Peyer's patch (tissue), 4 donors: ENCODE data around the genes JAG2, NUDT14 and CRIP1.

DNA sequence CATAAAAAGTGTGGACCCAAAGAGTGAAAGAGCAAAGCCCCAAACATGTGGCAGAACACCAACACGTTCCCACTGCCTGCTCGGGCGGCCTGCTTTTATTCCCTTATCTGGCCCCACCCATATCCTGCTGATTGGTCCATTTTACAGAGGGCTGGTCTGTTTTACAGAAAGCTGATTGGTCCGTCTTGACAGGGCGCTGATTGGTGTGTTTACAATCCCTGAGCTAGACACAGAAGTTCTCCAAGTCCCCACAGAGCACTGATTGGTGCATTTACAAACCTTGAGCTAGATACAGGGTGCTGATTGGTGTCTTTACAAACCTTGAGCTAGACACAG, 2.2 kb upstream of the SIVA1 start:
- PRO-cap, result no peak
- RAMPAGE, long total RNA, 4 experiments, result no peak in any of the 4 experiments

DNA sequence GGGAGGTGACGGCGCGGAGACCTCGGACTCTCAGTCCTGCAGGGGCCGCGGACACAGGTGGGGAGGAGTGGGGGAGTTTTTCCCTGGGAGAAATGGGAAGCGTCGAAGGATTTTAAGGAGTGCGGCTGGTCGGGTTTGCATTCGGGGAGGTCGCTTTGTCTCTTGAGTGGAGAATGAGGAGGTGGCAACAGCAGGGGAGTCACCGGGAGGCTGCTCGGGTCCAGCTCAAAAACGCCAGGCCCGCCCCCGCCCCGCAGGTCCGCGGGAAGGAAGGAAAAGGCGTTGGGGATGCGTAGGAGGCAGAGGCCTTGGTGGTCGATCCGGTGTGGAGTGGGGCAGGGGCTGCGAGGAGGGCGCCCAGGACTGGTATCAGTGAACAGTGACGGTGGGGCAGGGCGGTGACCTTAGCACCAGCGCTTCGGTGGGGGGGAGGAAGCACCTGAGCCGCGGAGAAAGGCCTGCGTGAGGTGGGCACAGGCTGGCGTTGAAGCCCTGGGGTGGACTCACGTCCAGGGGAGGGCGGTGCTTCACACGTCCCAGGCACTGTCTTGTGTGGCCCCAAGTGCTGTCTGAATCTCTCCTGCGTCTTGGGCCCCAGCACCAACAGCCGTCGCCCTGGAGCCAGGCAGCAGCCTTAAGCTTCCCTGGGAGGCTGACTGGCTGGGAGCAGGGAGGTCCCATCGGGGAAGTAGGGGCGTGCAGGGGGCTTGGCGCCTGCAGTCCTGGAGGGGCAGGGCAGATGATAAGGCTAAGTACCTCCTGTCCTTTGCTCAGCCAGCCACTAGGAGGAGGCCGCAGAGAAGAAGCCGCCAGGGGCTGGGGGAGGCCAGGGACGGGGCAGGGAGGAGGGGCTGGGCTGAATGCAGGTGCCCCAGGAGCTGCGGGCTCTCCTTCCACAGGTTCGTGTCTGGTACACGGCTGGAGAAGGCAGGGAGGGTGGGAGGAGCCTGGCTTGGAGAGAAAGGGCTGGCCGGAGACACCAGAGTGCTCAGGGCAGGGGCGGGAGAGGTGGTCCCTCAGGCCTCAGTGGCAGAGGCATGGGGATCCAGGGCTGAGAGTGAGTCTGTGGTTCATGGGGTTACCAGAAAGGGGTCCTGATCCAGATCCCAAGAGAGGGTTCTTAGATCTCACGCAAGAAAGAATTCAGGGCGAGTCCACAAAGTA, 26.5 kb downstream of the ZBTB42 start:
- PRO-cap, result unidirectional peak, minus-strand start at position 371 of the sequence
- RAMPAGE, long total RNA, 4 experiments, result no peak in any of the 4 experiments

DNA sequence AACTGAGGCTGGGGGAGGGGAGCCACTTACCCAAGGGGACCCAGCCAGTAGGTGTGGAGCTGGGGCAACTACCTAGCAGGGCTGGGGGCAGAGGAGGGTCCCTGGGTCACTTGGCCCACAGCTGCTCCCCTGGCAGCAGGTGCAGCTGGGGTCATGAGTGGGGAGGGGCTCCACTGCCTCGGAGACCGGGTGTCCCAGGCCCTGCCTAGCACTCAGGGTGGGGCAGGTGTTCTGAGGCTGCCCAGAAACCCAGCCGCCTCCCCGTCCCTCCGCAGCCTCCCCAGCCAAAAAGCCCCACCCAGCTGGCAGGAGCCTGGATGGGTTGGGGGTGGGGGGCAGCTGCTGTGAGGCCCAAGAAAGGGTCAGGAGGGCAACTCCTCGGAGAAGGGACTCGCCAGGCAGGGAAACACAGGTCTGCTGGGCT, 11.2 kb downstream of the AHNAK2 start:
- PRO-cap, result no peak
- RAMPAGE, long total RNA, 4 experiments, result no peak in any of the 4 experiments

DNA sequence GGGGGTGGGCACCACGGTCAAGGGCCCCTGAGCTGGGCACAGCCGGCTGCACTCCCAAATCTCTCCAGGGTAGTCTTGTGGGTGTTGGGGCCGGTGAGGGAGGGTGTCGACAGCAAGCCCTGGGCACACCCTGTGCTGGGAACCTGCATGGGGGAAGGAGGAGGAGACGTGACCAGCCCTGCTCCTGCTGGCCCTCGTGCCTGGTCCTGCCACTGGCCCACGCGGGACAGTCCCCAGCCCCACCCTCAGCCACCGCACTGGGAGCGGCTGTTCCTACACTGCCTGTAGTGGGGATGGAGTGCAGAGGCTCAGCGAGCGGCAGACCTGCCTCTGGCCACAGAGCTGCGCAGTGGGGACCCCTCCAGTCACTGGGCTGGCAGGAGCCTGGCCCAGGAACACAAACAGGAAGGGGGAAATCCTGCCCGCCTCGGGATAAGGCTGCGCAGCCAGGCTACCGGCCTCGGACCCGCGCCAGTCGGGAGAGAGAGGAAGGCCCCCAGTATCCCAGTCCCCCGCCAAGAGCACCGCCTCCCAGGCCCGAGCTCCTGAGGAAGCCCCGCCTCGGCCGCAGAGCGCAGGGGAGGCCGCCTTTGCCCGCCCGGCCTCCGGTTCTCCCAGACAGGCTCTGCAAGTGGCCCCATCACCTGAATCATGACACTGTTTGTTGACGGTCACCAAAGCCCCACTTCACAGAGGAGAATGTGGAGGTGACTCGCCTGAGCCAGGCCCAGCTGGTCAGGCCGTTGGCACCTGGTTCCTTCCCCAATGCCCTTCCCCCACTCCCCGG, 10.6 kb downstream of the AHNAK2 start:
- PRO-cap, result unidirectional peak, plus-strand start at position 287 of the sequence; bidirectional peak, plus-strand start at position 570 of the sequence, minus-strand start at position 370 of the sequence
- RAMPAGE, long total RNA, 4 experiments, result no peak in any of the 4 experiments

DNA sequence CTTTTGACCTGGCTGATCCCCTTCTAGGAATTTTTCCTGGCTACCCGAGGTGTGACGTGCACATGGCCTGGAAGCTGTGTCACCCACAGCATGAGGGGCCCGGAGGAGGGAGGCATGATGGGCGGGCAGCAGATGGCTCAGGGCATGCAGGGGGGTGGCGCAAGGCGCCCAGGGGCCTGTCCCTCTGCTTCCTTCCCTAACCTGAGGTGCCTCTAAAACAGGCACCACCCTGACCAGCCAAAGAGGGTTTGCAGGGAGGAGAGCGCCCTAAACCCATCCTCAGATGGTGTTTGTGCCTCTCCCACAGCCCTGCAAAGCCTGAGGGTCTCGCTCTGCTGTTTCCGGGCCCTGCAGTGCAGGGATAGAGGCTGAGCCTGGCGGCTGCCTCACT, 6.6 kb downstream of the GPR132 start:
- PRO-cap, result no peak
- RAMPAGE, long total RNA, 4 experiments, result no peak in any of the 4 experiments

DNA sequence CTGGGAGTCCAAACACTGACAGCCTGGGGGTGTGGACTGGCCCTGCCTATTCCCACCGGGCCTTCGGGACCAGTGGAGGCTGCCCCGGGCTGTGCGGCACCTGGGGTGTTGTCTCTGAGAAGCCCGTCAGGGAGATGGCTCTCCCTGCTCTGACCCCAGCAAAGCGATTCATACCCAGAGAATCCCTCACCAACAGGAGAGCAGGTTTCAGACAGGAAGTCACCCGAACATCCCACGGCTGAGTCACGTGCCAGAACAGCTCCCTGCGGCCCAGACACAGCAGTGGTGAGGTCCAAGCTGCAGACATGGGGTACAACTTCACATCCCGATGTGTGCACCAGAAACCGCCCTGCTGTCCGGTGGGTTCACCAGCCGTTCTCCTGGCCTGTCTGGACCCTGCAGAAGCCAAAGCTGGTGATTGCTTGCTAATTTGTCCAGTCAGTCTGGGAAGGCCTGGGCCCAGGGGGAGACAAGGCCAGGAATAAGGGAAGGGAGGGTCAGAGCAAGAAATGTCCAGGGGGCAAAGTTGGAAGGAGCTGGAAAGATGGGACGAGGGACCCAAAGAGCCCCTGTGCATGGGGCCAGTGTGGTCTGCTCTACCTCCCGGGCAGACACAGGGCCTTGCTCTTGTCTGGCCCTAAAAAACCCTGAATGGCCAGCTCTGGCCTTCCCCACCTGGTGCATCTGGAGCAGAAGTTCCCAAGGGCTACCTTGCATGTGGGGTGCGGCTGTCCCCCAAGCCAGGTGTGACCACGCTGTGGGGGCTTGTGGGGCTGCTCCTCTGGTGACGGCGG, 2.2 kb upstream of the GPR132 start:
- PRO-cap, result no peak
- RAMPAGE, long total RNA, 4 experiments, result no peak in any of the 4 experiments

DNA sequence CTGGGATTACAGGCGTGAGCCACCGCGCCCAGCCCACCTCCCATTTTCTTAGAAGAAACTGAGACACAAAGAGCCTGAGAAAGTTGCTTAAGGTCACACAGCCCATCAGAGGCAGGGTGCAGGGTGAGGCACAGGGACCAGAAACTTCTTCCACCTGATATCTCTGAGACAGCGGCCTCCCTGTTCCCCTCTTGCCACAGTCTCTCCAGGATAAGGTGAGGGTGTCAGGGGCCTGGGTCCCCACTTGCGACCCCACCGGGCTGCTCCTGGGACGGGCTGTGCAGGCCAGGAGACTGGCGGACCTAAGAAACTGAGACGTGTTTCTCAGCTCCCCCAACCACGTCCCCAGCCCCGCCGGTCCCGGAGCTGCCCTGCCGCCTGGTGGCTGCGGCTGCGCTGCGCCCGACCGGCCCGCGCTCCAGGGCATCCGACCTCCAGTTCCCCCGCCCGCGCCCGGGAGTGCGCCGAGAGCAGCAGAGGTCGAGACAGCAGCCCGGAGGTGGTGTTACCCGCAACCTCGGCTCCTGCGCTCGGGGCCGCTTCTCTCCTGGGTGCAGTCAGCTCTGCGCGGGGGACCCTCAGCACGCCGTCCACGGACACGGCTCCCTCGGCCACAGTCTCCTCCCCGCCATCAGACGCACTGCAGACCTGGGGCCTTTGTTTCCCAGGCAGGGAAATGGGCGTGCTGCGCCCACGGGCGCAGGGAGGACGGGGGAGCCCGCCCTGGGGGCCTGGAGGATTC, 21.5 kb upstream of the GPR132 start:
- PRO-cap, result unidirectional peak, plus-strand start at position 460 of the sequence
- RAMPAGE, long total RNA, 4 experiments, result no peak in any of the 4 experiments

- PRO-cap, result no peak
- RAMPAGE, long total RNA, 4 experiments, result no peak in any of the 4 experiments
Observed at GRCh38 chr14:105108436-105108718, 43.1 kb upstream of the GPR132 start.

GRCh38 chr14:105168370-105169545, at the start of gene JAG2:
TSS of gene JAG2 (minus strand) at chr14:105168776.
- PRO-cap, result bidirectional peak, plus-strand start at chr14:105168877, minus-strand start at chr14:105168728
- RAMPAGE, long total RNA, 4 experiments, result no peak in any of the 4 experiments

- PRO-cap, result no peak
- RAMPAGE, long total RNA, 4 experiments, result no peak in any of the 4 experiments
Observed at GRCh38 chr14:105176914-105177601, 4.1 kb downstream of the NUDT14 start.

DNA sequence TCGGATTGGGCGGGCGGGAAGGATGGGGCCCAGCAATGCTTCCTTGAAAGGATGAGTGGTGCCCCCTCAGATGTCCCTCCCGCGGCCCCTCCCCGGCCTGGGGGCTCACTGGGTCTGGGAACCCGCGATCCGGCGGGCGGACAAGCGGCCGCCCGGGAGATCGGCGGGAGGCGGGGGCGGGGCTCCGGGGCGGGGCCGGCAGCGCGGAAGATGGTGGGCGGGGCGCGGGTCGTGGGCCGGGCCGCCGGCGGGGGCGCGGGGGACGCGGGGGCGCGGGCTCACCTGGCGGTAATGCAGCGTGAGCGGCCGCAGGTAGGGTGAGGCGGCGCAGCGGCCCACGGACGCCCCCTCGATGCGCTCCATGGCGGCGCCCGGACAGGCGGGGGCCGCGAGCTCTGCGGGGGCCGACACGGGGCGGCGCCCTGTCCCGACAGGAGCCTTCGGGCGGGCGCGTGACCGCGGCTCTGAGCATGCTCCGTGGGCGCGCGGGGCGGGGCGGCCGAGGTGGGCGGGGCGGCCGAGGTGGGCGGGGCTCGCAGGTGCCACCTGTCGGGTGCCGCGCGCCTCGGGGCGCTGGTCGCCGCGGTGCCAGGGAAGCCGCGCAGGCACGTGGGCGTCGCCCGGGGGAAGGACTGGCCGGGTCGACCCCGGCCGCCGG, at the start of gene NUDT14:
NUDT14 (minus strand) TSS at position 466 of the 658 bp plus-strand sequence.
- PRO-cap, result bidirectional peak, plus-strand start at position 576 of the sequence, minus-strand start at position 466 of the sequence
- RAMPAGE, long total RNA, 4 experiments, result no peak in any of the 4 experiments

GRCh38 chr14:105301667-105302185, 925 bp upstream of the BRF1 start:
- PRO-cap, result no peak
- RAMPAGE, long total RNA, 4 experiments, result no peak in any of the 4 experiments

DNA sequence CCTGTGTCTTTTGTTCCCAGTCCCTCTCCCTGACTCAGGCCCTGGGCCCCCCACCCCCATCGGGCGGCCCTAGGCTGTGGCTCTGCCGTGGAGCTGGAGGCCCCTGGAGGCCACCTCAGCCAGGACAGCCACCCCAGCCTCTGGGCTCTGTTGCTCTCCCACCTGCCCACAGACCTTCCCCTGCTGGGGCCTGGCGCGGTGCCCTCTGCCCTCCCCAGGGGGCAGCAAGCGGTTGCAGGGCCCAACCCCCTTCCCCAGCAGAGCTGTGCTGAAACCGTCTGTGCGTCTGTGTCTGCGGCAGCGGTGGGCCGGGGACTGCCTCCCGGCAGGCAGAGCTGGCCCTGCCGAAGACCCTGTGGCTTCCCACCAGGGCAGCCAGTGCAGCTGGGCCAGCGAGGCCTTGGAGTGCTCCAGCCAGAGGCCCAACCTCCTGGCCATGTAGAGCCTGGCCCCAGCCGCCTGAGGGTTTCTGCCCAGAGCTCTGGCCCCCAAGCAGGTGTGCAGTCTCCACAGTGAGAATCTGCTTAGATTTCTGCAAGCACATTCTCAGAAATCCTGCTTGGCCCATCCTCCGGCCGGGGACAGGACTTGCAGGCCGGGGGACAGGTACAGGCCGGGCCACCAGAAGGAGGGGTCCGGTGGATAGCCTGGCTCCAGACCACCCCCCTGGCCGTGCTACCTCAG, 3.7 kb upstream of the CRIP2 start:
- PRO-cap, result no peak
- RAMPAGE, long total RNA, 4 experiments, result no peak in any of the 4 experiments

DNA sequence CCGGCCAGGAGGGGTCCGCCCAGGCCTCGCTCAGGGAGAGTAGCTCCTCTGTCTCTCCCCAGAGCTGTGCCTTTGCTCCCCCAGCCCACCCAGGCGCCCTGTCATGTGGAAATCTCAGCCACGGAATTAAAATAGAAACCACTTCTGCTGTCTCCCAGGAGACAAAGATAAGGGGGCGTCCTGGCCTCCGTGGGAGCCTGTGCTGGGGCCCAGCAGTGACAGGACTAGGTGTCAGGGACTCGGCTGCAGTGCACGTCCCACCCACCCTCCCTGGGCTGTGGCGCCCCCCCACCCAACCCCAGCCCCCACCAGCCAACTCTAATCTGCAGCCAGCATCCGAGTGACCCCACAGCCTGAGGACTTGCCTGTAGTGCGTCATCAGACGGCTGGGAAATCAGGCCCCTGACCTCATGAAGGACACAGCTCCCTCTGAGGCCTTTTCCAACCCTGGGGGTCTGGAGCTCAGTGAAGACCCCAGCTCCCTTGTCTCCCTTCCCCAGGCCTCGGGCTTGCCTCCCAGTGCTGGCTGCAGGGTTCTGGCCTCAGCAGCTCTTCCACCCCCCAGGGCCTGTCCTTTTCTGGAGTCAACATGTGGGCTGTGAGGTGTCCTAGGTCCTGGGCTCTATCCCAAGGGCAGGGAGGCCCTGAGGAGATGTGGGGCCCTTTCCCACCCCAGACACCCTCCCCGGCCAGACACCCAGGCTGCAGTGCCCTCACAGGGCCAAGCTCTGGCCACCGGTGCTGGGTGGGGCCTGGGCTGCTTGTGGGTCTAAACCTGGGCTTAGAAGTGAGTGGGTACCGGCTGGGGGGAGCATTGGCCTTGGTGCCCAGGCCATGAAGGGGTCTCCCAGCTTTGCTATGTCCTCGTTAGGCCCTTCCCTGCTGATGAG, 3.0 kb upstream of the CRIP2 start:
- PRO-cap, result no peak
- RAMPAGE, long total RNA, 4 experiments, result no peak in any of the 4 experiments

DNA sequence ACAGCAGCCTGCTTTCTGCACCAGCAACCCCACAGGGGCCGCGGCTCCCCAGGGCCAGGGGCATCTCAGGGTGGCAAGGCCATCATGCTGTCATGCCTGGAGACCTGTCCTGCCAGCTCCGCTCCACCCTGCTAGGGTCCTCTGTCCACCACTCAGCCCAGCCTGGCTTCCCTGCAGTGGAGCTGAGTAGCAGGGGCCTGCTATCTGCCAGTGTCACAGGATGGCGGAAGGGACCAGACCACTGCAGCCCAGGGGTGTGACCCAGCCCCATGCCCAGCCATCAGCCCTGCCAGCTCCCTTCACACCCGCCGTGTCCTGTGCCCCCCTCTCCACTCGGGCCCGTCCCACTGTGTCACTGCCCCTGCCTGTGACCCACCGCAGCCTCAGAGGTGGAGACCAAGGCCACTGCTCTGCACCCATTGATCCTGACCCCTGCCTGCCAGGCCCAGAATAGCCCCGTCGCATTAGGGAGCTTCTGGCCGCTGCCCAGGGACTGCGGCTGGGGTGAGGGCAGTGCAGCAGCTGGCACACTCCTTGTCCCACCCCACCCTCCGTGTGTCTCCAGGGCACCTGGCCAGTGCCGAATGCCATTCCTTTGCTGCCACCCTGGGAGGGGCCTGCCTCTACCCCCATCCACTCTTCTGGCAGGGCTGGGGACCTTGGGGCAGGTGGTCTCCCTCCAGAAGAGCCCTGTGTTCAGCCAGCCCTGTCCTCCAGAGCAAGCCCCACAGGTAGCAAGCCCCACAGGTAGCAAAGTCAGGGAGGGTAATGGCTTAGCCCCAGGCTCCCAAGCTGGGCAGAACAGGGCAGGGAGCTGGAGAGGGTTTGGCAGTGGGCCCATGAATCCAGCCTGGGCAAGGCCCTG, 2.1 kb upstream of the CRIP2 start:
- PRO-cap, result no peak
- RAMPAGE, long total RNA, 4 experiments, result no peak in any of the 4 experiments

DNA sequence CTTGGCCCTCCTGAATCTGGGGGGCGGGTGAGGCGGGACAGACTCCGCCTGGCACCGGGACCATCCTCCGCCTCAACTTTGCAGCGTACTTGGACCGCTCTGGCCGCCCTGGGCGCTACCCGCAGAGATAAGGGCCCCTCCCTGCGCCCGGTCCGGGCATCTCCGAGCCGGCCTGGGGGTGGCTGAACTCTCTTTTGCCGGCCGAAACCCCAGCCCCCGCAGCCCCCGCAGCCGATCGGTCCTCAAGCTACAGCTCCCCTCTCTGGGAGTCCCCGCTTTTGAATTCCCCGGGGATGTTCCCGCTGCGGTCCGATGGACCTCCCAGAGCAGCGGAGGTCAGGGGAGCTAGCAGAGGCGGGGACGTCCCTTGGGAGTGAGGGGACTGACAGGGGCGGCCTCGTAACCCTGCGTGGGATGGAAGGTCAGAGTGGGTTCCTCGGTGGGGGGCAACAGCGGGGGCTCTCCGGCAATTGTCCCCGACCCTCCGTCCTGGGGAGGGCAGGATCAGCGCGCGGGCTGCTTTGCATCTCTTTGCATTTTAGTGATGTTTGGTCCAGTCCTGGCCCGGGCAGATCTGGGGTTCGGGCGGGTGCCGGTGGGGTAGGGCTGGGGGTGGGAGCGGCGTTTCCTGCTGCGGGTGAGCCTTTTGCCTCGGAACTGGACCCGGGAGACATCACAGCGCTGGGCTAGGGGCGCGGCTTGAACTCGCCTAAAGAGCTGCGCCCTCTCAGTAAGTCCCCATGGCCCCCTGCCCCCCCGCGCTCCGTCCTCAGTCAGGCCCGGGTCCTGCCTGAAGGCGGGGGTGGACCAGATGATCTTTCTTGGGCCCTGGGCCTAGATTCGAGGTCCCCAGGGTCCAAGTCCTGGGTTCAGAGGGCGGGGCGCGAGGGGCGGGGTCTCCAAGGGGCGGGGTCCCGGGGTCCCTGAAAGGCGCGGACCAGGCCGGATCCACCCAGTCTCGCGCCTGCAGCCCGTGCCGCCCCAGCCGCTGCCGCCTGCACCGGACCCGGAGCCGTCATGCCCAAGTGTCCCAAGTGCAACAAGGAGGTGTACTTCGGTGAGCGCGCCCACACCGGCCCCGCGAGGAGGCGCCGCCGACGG, at the start of gene CRIP1:
CRIP1 (plus strand) TSS at position 644 of the 1,101 bp plus-strand sequence.
- PRO-cap, result bidirectional peak, plus-strand start at position 955 of the sequence, minus-strand start at position 836 of the sequence
- RAMPAGE, long total RNA, 4 experiments, result start-site peak on the plus strand in 4 of 4 experiments, centred at positions 655 to 971 of the sequence, 14 to 524 reads per replicate

DNA sequence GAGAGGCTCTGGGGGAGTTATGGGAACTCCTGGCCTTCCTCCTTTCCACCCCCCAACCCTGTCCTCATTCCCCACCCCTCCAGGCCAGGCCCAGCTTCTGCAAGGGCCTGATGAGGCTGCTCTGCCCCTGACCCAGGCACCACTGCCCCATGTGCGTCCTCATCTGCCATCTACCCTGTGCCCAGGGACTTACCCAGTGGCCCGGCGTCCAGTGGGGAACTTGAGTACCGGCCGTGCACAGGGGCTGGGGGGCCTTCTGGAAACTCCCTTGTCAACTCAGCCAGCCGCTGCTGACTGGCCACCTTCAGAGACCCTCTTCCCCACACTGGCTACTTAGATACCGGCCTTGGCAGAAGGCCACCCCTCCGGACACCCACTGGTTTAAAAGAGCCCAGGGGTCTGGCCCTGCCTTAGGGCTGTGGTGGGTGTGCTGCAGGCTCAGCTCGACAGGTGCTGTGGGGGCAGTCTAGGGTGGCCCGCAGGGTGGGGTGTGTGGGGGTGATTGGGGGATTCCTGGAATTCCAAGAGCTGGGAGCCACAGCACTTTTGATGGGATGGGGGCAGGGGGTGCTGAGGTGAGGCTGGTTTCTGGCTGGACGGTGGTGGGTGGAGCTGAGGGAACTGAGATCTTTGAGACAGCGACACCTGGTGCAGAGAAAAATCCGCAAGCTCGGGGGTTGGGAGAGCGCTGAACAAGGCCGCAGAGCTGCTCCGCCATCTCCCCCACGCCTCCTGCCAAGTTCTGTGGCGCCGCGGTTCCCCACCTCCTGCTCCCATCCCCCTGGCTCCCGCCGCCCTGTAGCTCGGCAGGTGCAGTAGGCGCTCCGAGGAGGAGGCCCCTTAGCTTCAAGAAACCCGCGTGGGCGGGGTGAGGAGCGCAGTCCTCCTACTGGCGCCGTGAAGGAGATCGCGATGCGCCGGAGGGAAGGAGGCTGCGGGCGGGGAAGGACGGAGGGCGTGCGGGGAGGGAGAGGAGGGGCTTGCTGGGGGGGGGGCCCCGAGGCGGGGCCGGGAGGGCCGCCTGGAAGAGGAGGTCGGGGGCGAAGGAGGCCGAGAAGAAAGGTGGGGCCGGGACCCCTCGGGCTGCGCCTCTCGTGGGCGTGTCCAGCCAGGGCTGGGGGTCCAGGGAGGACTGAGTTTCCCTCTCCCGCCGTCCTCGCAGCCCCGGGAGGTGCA, 1.5 kb upstream of the TEDC1 start:
- PRO-cap, result bidirectional peak, plus-strand start at position 667 of the sequence, minus-strand start at position 734 of the sequence
- RAMPAGE, long total RNA, 4 experiments, result no peak in any of the 4 experiments

- PRO-cap, result no peak
- RAMPAGE, long total RNA, 4 experiments, result no peak in any of the 4 experiments
Observed at GRCh38 chr14:105503295-105503604, 12.2 kb downstream of the TEDC1 start.

GRCh38 chr14:105568262-105569163, 42.1 kb downstream of the TMEM121 start:
- PRO-cap, result no peak
- RAMPAGE, long total RNA, 4 experiments, result no peak in any of the 4 experiments

- PRO-cap, result no peak
- RAMPAGE, long total RNA, 4 experiments, result no peak in any of the 4 experiments
Observed at GRCh38 chr14:105577216-105578084, 51.1 kb downstream of the TMEM121 start.